AG10803 (cell line): ENCODE data around the genes TDRKH, THEM5 and TCHHL1.

DNA sequence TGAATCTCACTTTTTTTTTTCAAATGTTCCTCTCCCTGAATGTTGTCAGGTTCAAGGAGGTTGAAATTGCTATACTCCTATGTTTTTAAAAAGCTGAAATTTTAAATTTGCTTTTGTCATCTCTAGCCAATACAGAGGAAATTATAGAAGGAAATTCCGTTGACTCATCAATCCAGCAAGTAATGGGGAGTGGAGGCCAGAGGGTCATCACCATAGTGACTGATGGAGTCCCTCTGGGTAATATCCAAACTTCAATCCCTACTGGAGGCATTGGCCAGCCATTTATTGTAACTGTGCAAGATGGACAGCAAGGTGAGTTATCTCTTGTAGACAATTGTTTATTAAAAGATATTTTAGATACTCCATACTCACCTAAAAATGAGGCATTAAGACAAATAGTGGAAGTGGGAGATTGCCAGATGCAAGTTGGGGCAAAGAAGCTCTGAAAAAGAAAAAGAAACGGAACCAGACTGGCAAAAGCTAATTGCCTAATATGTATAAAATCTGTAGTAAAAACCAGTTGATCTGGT, 36.4 kb downstream of the GABPB2 start:
- RRBS: no CpG with 5 or more reads among the region's 2 CpGs

DNA sequence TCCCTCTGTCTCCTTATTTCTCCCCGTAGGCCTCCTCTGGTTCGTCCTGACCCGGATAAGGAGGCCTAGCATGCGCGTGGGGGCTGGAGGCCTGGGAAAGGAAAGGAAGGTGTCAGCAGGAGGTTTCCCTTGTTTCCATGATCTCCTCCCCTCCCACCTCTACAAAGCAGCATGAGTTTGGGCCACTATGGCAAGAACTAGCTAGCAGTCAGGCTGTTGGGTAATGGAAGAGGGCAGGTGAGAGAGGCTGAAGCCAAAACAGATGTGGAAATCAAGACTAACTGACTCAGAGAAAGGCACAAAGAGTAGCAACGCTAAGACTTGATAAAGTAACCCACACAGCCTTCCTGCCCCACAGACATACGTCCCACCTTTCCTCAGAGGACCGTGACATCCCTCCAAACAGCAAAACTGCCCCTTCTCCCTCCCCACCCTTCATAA, 753 bp upstream of the SEMA6C start:
- RRBS: no CpG with 5 or more reads among the region's 8 CpGs

- RRBS: no CpG with 5 or more reads among the region's 16 CpGs
These were observed 1.7 kb downstream of the PIP5K1A start for GRCh38 chr1:151199670-151200819.

- RRBS: no CpG with 5 or more reads among the region's 3 CpGs
These were observed 13.2 kb downstream of the PI4KB start for GRCh38 chr1:151313718-151314730.

GRCh38 chr1:151365420-151365930, 7.0 kb downstream of the SELENBP1 start:
- RRBS: no CpG with 5 or more reads among the region's 6 CpGs

DNA sequence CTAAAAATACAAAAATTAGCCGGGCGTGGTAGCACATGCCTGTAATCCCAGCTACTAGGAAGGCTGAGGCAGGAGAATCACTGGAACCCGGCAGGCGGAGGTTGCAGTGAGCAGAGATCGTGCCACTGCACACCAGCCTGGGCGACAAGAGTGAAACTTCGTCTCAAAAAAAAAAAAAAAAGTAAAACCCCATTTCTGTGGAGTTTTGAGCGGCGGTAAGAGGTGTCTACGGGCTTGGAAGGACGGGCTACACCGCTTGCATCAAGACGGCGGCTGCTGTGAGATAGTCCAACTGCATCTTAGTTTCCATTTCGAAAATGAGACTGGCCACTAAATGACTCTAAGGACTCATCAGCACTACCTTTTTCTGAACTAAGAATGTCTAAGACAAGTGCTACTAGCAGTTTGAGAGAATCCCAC, 1.5 kb downstream of the POGZ start:
- RRBS: no CpG with 5 or more reads among the region's 15 CpGs

- RRBS: no CpG with 5 or more reads among the region's 7 CpGs
These were observed 2.3 kb upstream of the CGN start for GRCh38 chr1:151508907-151509310.

DNA sequence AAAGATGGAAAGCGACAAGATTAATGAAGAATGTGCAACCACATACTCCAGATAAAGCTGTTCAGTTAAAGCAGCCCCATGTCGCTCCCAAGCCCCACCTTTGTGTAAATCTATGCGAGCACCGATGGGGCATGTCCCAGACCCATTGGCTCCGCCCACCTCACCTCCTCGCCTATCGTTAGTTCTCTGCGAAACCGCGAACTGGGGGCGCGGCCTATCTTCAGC, 163 bp upstream of the TUFT1 start:
- RRBS: no CpG with 5 or more reads among the region's 12 CpGs

DNA sequence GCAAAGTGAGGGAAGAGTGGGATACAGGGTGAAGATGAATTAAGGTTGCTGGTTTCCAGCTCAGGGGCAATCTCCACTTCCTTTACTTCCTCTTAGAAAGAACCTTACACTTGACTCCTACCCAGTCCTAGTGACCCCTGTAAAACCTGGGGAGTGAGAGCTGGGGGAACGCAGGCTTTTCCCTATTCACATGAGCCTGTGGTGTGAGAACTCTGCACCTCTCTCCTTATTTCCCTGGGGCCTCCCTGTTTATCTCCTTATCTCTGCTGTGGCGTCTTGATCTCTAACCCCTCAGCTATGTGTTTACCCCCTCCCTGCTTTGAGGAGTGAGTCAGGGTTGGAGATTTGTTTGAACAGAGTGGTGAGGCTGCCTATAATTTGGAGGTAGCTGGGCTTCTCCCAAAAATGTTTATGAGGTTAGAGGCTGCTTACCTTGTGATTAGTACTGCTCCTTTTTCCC, 8.6 kb downstream of the TUFT1 start:
- RRBS: no CpG with 5 or more reads among the region's 2 CpGs

GRCh38 chr1:151638737-151639140, 26.9 kb downstream of the SNX27 start:
- RRBS: no CpG with 5 or more reads among the region's 9 CpGs

GRCh38 chr1:151717909-151718656, 1.5 kb upstream of the CELF3 start:
- RRBS: no CpG with 5 or more reads among the region's 7 CpGs

- RRBS: no CpG with 5 or more reads among the region's 3 CpGs
These were observed 18.6 kb downstream of the RIIAD1 start for GRCh38 chr1:151739711-151740440.

GRCh38 chr1:151790322-151790612, at the start of gene TDRKH:
TDRKH (minus strand) TSS chr1:151790500.
- RRBS: no CpG with 5 or more reads among the region's 25 CpGs

DNA sequence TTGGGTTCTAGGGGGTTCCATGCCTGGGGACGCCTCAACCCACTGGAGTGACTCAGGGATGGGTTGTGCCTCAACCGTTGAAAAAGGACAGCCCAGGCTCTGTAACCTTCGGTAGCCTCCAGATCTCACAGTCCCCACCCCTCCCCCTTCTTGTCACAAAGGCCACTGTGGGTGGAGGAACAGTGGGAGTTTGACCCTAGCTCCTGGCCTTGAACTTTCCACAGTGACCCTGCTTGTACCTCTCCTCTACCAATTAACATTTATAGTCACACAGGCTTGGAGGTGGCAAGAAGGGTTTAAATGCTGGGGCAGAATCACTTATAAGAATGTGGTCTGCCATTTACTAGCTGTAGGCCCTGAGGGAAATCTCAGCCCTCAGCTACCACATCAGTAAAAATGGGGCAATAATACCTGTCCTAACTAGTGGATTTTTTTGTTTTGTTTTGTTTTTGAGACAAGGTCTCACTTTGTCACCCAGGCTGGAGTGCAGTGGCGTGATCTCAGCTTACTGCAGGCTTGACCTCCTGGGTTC, 2.8 kb upstream of the RORC start:
- RRBS: no CpG with 5 or more reads among the region's 4 CpGs

GRCh38 chr1:151838008-151838982, 1.3 kb downstream of the C2CD4D start:
- RRBS: 3% methylated on average over 60 of the region's 131 CpGs

GRCh38 chr1:151853424-151853975, at the start of gene THEM5:
THEM5 (minus strand) TSS chr1:151853712.
- RRBS: no CpG with 5 or more reads among the region's 5 CpGs

GRCh38 chr1:151992217-151992930, 1.3 kb downstream of the S100A10 start:
- RRBS: no CpG with 5 or more reads among the region's 21 CpGs

- RRBS: no CpG with 5 or more reads among the region's 3 CpGs
These were observed at the start of gene TCHHL1 for GRCh38 chr1:152088946-152089200. TCHHL1 (minus strand) TSS chr1:152089064.

- RRBS: no CpG with 5 or more reads among the region's 54 CpGs
These were observed 5.0 kb downstream of the TCHH start for GRCh38 chr1:152109993-152110924.